CD14-positive monocyte (primary cell): ENCODE measurements around a stretch of chr10.

GRCh38 chr10:111183399-111183772 lies 106.6 kb downstream of the ADRA2A start:
- CAGE, long polyA plus RNA = no peak

GRCh38 chr10:111297795-111297994 lies 220.9 kb downstream of the ADRA2A start:
- CAGE, long polyA plus RNA = no peak

DNA sequence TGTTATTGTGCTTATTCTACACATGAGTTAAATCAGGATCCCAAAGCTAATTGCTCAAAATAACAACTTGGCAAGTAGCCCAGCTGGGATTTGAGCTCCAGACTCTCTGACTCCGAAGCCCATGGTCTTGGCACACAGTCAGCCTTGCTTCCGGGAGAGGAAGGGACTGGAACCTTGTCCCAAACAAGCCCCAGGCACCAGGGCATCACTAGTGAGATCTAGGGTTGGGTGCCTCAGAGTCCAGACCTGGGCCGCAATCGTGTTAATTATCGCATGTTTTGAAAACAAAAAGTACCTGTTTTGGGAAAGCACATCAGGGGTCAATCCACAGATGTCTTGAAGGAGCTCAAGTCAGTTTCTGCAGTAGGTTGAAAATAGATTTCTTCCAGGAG lies 101.4 kb downstream of the GPAM start:
- CAGE, long polyA plus RNA = no peak

DNA sequence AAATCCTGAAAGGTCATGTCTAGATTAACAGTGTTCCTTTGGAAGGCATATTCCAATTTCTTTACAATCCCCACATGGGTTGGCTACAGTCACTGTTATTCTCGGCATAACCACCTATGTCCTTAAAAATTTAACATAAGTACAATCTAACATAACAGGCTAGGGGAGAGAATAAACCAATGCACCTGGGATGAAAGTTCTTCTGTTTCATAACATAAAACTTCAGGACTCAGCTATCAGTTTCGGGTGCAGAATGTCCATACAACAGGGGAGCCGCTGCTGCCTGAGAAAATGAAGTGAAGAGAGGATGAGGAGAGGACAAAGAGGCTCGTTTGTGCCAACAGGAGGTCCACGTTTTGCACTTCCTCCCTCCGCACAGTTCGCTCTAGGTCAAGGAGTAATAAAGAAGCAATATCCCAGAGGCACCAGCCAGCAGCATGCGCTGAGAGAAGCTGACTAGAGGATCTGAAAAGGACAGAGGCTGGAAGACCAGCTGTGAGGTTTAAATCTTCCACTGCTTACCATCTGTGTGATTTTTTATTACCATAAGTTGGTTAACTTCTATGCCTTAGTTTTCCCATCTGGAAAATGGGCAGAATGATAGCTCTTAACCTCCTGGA lies 846 bp downstream of the GPAM start:
- CAGE, long polyA plus RNA = no peak

DNA sequence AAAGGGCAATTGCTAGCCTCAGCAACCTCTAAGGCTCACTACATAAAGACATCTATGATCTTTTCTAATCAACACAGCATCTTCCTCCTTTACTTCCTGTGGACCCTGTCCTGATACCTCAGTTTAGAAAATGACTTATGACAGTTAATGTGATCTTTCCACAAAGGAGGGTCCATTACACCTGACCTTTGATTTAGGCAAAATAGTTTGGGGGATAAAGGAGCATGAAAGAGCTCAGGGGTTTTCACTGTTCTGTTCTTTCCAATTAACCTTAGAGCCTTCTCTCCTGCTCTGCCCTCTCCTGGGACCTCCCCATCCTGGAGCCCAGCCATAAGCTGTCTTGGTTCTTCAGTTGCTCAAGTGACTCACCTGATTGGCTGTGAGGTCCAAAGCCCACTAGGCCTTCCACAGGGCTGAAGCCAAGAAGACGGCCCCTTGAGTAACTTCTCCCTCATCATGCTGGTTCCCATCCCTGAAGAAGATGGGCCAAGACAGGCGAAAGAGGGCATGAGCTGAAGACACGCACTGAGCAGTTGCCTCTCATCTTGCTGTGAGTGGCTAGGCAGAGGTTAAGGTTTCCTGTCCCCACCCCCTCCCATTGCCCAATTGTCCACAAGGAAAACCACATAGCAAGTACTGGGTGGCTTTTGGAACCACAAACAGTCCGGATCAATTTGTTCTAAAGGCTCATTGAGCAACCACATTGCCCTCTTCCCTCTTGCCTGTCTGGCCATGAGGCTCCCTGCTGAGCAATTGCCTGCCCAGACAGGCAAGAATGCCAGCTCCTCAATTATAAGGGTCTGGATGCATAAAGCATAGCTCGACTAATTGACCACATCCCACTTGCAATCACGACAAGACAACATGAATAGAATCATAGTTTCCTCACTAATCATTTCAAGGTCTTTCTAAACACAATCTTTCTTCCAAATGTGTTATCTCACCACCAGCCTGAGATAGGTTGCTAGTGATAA lies 43.8 kb upstream of the GPAM start:
- CAGE, long polyA plus RNA = no peak

GRCh38 chr10:112336436-112337018 lies 37.4 kb upstream of the ACSL5 start:
- CAGE, long polyA plus RNA = no peak

GRCh38 chr10:112364914-112365563 lies 8.9 kb upstream of the ACSL5 start:
- CAGE, long polyA plus RNA = no peak

DNA sequence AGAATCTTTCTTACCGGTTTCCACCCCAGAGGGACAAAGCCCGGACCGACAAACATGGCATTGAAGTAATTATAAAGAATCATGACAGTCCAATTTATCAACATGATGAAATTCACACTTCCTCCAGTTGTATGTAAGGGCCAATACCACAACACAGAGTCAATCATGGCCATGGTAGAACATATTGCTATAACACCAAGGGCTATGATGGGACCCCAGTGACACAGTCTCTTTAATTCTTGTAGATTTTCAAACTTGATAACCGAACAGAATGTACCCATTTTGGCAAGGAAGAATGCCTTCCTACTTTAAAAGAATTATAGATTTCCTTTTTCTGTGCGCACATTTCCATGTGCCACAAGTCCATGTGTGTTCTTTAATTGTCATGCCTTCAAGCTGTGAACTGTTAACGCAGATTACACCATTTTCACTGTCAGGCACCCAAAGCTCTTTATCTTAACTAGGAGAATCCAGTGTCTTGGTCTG lies 1.5 kb downstream of the ZDHHC6 start:
- CAGE, long polyA plus RNA = no peak

- CAGE, long polyA plus RNA = no peak
Observed at GRCh38 chr10:112765550-112766223, 184.4 kb upstream of the TCF7L2 start.

DNA sequence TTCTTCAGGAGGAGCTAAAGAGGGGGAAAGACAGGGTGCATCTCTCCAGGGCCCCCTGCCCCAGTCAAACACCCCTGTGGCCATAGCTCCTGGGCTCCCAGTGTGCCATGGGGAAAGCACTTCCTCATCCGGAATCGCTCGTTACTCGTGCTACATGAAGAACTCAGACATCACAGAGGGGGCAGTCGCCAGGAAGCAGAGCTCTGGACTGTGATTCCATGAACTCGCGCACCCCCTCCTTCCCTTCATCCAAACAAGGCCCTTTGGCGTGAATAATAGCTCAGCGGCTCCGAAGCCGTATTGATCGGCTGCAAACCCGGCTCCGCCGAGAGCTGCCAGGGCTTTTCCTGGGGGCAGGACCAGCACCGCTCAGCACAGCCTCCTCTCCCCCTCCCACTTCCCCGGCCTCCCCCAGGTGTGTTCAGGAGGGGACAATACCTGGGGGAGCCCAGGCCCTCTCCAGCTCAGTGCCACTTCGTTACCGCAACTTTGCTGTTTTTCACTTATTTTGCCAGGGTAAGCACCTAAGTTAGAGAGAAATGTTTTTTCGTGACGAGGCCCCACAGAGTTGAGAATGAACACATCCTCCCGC lies 129.0 kb upstream of the TCF7L2 start:
- CAGE, long polyA plus RNA = no peak

DNA sequence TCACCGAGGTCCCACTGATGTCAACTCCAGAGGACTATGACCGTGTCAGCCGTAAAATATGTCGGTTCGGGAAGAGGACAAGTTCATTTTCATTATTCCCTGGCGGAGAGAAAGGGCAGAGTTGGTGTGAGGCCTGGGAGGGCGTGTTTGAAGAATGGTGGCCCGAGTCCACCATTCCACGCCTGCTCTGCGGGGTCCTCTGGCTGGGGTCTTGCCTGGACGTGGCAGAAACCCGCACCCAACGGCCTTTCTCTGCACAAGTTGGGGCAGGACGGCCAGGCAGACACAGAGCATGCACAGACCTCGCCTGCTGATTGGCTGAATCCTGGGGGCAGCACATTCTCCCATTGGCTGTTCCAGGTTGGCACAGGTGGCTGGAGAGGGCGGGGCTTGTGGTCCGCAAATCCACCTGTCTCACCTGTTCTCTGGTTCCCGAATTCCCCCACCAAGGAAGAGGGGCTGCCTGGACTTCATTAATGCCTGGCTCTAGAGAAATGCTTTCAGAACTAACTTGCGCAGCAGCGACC lies 105.0 kb upstream of the TCF7L2 start:
- CAGE, long polyA plus RNA = no peak

GRCh38 chr10:112913808-112914282 lies 36.2 kb upstream of the TCF7L2 start:
- CAGE, long polyA plus RNA = no peak

- CAGE, long polyA plus RNA = no peak
Observed at GRCh38 chr10:112949443-112949798, 626 bp upstream of the TCF7L2 start.

DNA sequence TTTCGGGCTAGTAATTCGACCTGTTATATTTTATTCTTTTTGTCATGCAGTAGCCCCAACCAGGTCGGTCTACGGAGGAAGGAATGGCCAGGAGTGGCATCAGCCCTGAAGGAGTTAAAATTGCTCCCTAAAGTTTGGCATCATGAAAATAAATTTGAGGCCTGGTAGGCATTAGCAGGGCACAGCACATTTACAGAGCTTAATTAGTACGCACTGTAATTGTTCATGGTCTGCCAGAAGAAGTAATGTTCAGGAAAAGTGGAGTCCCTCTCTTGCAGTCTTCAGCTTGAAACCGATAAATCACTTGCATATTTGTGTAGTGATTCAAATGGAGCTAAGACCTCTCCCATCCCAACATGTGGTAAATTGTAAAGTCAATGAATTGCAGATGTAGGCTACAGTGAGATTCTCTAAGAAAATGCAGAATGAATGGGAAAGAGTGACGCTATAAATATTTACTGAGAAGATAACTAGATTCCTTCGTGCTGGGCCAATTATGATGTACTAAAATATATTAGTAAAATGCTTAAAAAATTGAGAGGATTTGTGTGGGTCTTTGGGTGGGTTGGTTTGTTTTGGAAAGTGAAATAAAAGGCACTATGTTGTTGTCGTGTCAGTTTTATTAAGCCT lies 8.2 kb downstream of the TCF7L2 start:
- CAGE, long polyA plus RNA = no peak

DNA sequence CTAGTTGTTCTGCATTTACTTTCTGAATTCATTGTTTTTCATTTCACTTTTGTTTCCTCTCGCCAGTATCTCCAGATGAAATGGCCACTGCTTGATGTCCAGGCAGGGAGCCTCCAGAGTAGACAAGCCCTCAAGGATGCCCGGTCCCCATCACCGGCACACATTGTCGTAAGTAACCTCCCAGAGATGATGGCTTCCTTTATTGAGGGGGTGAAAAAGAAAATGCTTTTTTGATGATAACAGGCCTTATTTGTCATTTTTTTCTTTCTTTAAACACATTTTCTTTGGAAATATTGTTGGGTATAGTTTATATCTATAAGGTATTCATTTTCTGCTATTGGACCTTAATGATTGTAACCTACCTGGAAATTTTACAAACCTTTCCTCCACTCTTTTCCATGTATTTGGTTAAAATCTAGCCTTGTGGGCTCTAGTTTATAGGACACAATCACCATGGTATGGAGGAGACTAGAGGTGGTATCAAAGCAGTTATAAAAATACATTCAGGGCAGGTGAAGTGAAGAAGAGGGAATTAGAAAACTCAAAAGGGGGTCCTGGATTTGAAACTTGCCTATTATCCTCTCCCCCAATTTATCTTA lies 90.0 kb downstream of the TCF7L2 start:
- CAGE, long polyA plus RNA = no peak

- CAGE, long polyA plus RNA = no peak
Observed at GRCh38 chr10:113108149-113109135, 158.4 kb downstream of the TCF7L2 start.

- CAGE, long polyA plus RNA = no peak
Observed at GRCh38 chr10:113113250-113113596, 163.2 kb downstream of the TCF7L2 start.

GRCh38 chr10:113122814-113123636 lies 173.0 kb downstream of the TCF7L2 start:
- CAGE, long polyA plus RNA = no peak

DNA sequence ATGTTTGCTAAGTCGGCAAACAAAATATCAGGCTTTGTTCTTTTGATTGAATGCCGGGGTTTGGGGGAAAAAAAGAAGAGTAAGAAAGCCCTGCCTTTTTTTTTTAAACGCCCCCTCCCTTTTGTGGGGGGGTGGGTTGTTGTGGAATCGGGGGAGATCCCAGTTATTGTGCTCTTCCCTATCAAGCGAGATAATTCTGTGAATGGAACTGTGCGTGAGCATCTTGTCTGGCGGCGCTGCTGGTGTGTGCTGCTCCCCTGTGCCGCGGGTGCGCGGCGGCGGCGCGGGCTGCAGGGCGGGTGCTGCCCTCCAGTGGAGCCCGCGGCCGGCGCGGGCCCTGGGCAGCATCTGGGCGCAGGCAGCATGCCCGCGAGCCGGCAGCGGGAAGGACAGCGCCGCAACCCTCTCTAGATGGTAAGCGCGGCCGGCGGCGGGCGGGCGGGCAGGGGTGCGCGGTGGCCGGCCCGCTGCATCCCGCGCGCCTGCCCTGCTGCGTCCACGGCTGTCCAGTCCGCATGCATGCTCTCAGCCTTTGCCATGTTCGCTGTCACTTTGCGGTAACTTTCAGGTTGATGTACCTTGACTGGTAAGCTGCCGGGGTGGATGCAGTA lies 176.5 kb downstream of the TCF7L2 start:
- CAGE, long polyA plus RNA = no peak

DNA sequence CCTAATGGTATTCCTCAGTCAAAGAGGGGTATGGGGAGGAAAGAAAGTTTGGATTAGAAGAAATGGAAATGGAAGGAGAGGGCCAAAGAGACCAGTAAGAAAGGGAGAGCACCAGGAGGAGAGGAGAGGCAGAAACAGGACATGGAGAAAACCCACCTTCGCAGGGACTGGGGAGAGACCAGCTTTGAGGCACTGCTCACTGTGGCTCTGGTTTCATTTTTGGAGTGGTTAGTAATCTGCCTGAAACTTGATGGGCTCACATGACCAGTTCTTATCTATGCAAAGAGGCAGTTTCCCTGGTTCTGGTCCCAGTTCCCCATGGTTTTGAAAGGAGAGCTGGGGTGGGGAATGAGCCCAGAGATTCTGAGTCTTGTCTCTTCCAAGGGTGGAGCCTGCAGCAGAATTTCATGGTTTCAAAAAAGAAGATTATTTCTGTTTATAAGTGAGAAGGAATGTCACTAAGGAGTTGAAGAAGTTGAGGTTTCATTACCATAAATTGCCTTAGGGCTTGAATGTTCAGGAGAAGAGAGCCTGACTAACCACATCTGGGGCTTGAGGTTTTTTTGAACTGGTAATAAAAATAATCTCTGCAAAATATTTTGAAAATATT lies 190.3 kb upstream of the HABP2 start:
- CAGE, long polyA plus RNA = no peak